Colonic mucosa (tissue), 1 donor: ENCODE measurements around a stretch of chr6.

DNA sequence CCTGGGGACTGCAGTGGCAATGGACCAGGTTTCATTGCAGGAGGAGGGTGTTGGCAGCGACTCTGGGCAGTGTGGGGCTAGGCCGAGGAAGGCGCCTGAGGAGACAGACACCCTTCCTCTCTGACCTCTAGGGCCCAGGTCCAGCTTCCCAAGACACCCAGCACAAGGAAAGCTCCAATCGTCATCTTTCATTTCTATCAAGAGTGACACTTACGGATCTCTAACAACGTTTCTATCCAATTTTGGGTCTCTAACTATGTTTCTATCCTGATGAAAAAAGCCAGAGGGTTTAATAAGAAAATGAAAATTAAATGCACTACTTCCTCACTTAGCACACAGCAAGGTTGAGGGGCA lies 339.4 kb downstream of the PRKN start:
- PRO-cap, result no peak

GRCh38 chr6:162467679-162468326 lies 259.8 kb downstream of the PRKN start:
- PRO-cap, result no peak

DNA sequence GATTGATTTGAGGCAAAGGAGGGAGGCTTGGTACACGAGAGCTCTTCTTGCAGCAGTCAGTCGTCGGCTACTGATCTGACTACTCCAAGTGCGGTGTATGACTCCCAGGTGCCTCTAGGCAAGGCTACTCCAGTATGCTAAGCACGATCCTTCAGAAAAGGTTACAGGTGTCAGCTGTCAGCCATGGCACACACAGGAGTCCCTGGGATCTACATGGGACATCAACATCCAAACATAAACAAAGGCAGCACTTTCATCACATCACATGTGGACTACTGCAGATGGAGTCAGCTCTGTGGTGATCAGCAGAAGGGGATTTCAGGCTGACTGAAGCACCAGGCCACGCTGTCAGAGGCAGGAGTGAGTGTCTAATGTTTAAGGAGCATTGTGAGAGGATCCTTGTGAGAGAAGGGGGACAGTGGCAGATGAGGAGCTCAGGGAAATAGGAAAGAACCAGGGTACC lies 32.3 kb downstream of the PACRG start:
- PRO-cap, result no peak

GRCh38 chr6:163053894-163054471 lies 326.2 kb downstream of the PACRG start:
- PRO-cap, result no peak

DNA sequence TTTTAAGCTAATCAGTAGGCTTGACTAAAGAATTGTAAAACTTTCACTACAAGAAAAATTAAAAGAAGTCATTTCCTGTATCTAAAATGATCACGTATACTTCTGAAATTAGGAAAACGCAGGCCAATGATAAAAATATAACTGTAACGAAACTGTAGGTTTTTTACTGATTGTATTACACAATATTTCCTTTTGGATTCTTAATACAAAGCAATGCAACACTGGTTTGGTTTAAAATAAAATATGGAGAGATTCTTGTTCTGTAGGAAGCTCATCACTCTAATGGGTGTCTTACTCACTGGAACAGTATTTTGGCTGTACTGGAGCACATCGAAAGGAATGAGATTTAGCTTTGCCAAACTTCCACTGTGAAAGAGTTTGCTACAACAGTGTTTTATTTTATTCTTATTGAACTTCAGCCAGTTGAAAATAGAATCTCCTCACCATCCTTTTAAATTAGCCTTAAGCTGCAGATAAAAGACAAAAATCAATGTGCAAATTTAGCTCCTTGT lies 230.8 kb upstream of the QKI start:
- PRO-cap, result no peak

GRCh38 chr6:163209141-163209508 lies 205.4 kb upstream of the QKI start:
- PRO-cap, result no peak

DNA sequence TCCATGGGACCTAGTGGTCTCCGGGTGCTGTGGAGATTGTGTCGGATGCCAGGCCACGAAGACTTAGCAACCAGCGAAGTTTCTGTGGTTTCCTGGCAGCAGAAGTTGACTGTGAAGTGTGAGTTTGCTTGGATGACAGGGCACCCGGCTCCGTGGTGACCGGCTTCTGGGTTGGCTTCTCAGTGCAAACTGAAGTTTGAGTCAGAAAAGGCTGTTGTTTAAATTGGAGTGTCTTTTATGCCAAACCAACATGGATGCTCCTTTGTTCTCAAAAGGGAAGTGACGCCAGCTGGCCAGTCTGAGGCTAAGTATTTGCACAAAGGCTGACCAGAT lies 164.9 kb upstream of the QKI start:
- PRO-cap, result no peak

DNA sequence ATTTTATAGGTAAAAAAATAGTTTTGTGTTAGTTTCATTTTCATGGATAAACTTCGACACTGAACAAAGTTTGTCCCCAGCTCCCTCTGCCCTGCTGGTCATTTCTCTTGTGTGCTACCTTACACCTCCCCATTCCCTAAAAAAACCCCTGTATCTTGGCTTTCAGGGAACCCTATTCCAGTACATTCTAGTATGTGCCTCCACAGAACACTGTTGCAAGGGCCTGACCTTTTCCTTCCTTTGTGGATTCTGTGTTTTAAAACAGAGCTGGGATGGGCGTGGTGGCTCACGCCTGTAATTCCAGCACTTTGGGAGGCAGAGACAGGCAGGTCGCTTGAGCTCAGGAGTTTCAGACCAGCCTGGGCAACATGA lies 20.6 kb upstream of the QKI start:
- PRO-cap, result no peak

DNA sequence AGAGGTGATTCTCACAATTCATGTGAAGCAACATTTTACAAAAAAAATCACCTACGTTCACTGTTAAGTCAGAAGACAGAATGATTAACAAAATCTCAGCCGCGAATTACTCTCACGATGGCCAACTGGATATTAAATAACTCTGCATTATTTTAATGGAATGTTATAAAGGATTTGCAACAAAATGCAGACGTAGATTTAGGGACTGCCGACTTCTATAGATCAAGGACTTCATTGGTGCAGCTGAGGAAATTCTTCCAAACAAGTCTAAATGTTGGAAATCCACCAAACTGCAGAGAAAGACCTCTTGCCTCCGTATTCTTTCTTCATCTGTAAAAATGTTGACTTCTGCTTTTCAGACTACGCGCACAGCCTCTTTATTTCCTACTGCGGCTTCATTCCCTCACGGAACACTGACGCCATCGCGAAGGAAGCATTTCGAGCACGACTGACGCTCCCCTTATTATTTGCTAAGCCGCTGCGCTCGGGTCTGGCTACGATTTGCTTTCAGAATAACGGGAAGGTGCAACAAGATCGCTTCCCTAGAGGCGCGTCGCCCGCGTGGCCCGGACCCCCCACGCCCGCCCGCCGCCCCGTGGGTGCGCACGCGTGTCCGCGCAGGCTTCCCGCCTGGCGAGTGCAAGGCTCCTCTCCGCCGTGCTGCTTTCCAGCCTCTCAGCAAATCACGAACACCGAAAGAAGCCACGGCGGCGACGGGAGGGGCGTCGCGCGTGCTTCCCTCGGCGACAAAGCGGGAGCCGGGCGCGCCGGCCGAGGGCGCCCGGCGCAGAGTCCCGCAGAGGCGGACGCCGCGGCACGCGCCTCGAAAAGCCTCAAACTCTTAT lies 1.4 kb upstream of the QKI start:
- PRO-cap, result bidirectional peak, plus-strand start at position 463 of the sequence, minus-strand start at position 328 of the sequence; bidirectional peak, plus-strand start at position 510 of the sequence, minus-strand start at position 503 of the sequence

- PRO-cap, result no peak
Measured at GRCh38 chr6:163415380-163415574, 759 bp downstream of the QKI start.

DNA sequence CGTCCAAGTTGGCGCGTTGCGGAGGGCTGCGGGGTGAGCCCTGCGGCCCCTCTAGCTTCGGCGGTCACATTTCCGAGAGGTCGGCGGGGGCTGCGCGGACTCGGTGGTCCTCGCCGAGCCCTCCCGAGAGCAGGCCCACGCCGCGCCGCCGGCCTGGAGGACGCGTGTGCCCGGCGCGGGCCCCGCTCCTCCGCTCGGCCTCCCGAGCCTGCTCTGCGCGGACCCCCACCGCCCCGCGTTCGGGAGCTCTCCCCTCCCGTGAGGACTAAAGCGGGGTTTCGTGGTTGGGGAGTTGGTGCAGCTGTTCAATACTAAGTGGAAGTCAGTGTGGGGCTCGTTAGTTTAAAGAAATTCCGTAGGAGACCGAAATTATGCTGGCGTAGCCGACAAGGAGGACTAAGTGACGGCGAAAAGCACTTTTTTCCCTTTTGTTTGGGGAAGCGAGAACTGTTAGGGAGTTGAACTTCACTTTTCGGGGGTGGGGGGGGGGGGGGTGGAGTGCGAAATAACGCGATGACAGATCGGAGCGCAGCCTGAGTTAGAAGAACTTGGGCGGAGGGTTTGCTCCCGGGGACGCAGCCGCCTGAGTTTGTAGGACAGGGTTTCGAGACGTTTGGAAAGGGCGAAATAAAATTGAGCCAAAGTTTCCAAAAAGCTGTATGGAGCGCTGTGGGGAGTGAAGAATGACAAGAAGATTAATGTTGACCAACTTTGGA lies 1.2 kb downstream of the QKI start:
- PRO-cap, result bidirectional peak, plus-strand start at position 545 of the sequence, minus-strand start at position 434 of the sequence

DNA sequence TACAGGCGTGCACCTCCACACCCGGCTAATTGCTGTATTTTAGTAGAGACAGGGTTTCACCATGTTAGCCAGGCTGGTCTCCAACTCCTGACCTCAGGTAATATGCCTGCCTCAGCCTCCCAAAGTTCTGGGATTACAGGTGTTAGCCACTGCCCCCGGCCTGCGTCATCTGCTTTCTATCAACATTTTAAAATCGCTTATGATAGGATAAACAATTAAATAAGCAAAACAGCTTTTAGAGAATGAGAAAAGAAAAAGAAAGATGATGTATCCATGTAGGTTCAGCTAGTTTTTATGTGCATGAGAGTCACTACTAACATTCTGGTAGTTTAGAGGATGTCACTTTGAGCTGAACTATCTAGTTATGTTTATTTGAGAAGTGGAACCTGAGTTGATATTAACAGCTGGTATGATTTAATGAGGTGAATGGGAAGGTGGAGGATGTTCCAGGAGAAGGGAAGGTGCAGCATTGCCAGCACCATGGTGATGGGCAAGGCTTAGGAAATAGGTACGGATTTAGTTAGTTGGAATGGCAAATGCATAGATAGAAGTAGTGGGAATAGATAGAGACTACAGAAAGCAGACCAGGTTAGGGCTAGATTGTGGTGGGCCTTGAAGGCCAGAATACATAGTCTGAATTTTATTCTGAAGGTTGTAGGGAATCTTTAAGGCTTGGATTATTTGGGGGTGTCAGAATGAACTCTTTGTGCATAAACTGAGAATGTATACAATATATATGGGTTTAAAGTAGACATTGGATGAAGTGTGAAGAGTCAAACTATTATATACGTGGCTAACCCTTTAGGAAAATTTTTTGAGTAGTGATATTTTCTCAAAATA lies 10.5 kb downstream of the QKI start:
- PRO-cap, result no peak

DNA sequence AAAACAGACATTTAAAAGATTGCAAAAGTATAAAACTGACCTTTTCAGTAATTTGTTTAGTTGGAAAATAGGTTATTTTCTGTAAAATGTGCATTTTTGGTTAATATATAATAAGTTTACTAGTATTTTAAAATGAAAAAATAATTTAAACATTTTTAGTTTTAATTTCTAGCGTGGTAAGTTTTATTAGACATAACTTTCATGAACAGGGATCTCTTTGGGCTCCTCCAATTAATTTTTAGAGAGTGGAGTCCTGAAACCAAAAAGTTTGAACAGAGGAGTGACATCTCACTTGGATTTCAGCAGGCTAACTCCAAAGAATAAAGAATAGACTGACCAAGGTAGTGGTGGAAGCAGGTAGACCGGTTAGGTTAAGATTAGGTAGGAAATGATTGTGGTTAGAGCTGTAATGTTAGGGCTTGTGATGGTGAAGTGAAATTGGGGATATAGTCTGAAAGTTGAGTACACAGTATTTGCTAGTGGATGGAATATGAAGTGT lies 27.7 kb downstream of the QKI start:
- PRO-cap, result no peak

- PRO-cap, result no peak
Measured at GRCh38 chr6:163464617-163465655, 50.4 kb downstream of the QKI start.

- PRO-cap, result no peak
Measured at GRCh38 chr6:163474306-163474924, 59.9 kb downstream of the QKI start.

- PRO-cap, result no peak
Measured at GRCh38 chr6:163518760-163519493, 104.4 kb downstream of the QKI start.

DNA sequence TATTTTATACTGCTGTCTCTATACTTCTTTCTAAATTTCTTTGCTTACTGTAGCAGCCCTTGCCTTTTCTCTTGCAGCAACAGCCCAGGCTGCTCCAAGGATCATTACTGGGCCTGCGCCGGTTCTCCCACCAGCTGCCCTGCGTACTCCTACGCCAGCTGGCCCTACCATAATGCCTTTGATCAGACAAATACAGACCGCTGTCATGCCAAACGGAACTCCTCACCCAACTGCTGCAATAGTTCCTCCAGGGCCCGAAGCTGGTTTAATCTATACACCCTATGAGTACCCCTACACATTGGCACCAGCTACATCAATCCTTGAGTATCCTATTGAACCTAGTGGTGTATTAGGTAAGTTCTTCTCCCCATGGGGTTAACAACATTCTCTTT lies 148.8 kb downstream of the QKI start:
- PRO-cap, result no peak

DNA sequence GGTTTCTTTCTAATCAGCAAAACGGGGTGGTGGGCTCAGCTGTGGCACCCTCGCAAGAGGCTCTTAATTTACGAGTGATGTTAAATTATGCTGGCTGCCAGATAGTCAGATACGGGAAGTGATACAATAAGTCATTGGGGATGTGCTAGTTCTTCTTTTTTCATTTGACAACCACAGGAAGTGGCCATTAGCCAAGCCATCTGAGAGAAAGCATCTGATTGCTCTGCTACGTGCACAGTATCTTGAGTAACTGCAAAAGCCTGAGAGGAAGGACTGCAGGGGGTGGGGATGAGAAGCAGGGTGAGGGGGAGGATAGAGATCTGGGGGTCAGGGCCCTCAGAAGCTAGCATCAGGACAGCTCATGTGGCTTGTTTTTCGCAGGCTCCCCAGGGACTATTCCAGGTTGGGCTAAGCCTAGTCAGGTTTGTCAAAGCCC lies 253.2 kb downstream of the QKI start:
- PRO-cap, result no peak

- PRO-cap, result no peak
Measured at GRCh38 chr6:163777466-163777802, 362.9 kb downstream of the QKI start.

DNA sequence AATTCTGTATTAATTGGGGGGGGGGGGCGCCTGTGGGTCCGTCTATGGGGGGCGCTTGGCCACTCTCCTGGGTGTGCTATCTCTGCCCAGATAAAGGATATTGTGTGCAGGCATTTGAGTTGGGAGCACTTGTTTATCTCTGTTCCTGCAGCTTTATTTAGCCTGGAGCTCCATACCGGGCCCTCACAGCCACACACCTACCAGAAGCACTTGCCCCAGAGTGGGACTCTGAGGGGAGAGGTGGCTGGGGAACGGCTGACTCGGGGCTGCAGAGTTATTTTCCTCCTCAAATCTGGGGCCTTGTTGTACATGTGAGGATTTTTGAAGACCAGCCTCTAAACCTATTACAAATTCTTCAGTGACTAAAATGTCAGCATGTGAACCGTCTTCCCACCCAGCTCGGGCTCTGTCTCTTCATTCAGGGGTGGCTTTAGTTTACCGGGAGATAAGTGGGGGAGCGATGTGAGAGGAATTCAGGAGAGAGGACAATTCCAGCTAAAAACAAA lies 548.7 kb downstream of the QKI start:
- PRO-cap, result no peak